Gastroesophageal sphincter (tissue), 4 donors: ENCODE measurements around a stretch of chr13.

GRCh38 chr13:102770227-102771063 lies 3.1 kb downstream of the TEX30 start:
- PRO-cap, result no peak
- RAMPAGE, long total RNA, 4 experiments, result no peak in any of the 4 experiments

GRCh38 chr13:102788623-102789090 lies 10.1 kb downstream of the POGLUT2 start:
- PRO-cap, result no peak
- RAMPAGE, long total RNA, 4 experiments, result no peak in any of the 4 experiments

GRCh38 chr13:102798642-102798850 lies 230 bp downstream of the POGLUT2 start:
- PRO-cap, result no peak
- RAMPAGE, long total RNA, 4 experiments, result no peak in any of the 4 experiments

GRCh38 chr13:102879525-102880327 lies 33.9 kb downstream of the ERCC5 start:
- PRO-cap, result no peak
- RAMPAGE, long total RNA, 4 experiments, result no peak in any of the 4 experiments

GRCh38 chr13:102900104-102900546 lies 54.3 kb downstream of the ERCC5 start:
- PRO-cap, result no peak
- RAMPAGE, long total RNA, 4 experiments, result no peak in any of the 4 experiments

GRCh38 chr13:105224642-105225189 lies 241.1 kb upstream of the DAOA start:
- PRO-cap, result no peak
- RAMPAGE, long total RNA, 4 experiments, result no peak in any of the 4 experiments

GRCh38 chr13:106496248-106496565 lies 39.3 kb downstream of the EFNB2 start:
- PRO-cap, result no peak
- RAMPAGE, long total RNA, 4 experiments, result no peak in any of the 4 experiments

GRCh38 chr13:106558025-106558838 lies 9.7 kb downstream of the ARGLU1 start:
- PRO-cap, result no peak
- RAMPAGE, long total RNA, 4 experiments, result no peak in any of the 4 experiments

DNA sequence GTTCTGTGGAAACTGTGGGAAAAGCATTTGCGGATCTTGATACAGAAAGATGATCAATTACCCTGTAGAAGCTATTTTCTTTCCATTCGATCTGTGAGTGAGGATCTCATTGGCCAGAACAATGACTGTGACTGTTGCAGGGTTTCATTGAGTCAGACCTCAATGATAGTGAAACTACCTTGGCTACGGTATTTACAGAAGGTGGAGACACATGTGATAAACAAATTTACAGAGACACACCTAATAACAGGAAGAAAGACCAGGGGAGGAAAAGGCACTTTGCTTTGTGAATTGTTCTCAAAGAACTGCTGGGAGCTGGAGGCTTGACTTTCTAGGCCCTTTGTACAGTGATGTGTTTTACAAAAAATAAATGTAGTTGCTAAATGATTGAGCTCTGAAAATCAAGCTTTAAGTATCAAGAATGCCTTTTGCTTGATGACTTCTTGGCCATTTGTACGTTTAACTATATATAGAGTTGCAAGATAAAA lies 19.9 kb upstream of the ARGLU1 start:
- PRO-cap, result no peak
- RAMPAGE, long total RNA, 4 experiments, result no peak in any of the 4 experiments

DNA sequence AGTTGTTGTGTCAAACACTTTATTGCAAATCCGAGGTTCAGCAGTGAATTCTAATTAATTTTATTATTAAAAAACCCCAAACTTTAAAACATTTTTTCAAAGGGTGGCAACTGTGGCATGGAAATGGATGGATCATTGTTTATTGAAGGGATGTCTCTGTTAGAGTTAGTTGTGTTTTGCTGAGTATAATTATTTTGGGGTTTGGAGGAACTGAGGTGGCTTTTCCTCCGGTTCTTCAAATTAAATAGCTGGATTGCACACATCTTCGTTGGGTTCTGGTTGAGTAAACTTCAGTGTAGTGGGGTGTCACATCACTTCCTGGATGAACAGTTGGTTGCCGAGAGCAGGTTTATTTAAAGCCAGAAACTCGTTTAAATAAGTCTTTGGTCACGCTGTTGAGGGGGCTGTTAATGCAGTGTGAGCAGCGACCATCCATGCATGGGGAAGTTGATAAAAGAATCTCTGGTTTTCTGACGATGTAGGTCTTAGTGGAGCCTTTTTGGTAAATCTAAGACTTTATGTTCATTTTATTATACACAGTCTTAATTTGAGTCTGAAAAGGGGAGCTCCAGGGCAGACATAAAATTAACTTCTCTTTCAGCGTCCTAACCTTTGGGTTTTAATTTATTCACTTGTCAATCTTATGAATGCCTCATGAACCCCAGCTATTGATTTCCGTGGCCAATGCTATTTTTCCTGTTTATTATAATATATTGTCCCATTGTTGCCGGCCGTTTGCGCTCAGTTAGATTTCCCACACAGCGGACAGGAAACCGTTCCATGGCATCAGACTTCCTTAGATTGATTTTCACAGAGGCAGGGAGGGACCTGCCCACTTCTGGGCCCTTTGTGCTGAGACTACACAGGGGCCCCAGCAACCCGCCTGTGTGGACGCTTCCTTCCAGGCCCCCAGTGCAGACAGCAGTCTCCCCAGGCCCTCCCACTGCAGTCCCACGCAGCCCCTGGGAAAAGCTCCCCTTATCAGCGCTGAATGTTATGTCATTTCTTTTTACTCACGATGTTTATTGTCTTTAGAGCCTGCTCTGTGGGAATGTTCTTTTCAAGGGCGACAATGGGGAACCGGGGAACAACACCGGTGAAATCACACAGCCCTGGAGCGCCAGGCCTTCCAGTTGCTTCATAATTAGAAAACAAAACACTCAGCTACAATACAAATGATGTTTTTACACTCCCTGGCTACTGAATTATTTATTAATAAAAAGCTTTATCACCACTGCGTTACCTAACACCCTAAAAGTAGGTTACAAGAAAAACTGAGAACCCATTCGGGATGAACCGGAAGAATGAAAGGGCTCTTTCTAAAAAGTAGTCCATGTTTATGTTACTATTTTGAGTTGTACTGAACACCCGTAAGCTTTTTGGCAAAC lies 351.5 kb upstream of the ARGLU1 start:
- PRO-cap, result unidirectional peak, plus-strand start at position 380 of the sequence; bidirectional peak, plus-strand start at position 891 of the sequence, minus-strand start at position 803 of the sequence
- RAMPAGE, long total RNA, 4 experiments, result no peak in any of the 4 experiments

GRCh38 chr13:107788382-107789039 lies 78.8 kb downstream of the NALF1 start:
- PRO-cap, result no peak
- RAMPAGE, long total RNA, 4 experiments, result no peak in any of the 4 experiments

- PRO-cap, result no peak
- RAMPAGE, long total RNA, 4 experiments, result no peak in any of the 4 experiments
Measured at GRCh38 chr13:107865437-107866580, 1.5 kb downstream of the NALF1 start.

GRCh38 chr13:109154089-109155017 lies 524.9 kb downstream of the MYO16 start:
- PRO-cap, result unidirectional peak, plus-strand start at chr13:109154464
- RAMPAGE, long total RNA, 4 experiments, result no peak in any of the 4 experiments

DNA sequence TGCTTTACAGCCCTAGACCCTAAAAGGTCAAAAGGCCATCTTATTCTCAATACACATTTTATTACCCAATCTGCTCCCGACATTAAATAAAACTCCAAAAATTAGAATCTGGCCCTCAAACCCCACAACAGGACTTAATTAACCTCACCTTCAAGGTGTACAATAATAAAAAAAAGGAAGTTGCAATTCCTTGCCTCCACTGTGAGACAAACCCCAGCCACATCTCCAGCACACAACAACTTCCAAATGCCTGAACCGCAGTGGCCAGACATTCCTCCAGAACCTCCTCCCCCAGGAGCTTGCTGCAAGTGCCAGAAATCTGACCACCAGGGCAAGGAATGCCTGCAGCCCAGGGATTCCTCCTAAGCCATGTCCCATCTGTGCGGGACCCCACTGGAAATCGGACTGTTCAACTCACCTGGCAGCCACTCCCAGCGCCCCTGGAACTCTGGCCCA lies 519.0 kb downstream of the IRS2 start:
- PRO-cap, result no peak
- RAMPAGE, long total RNA, 4 experiments, result no peak in any of the 4 experiments

- PRO-cap, result no peak
- RAMPAGE, long total RNA, 4 experiments, result no peak in any of the 4 experiments
Measured at GRCh38 chr13:109271460-109271854, 514.9 kb downstream of the IRS2 start.

DNA sequence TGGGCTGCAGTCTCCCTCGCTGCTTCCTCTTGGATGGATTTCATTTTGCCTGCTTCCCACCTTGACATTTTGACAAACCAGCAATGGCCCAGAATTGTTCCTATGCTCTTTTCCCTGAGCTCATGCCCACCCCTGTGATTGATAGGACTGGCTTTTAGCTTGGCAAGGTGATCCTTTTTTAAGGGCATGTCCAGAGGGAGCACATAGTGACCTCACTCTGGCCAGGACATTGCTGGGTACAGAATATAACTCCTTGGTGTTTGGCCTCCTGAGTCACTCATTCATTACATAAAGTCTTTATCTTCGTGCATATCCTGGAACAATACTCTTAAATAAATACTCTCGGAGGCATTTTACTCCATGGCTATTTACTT lies 210.2 kb downstream of the IRS2 start:
- PRO-cap, result no peak
- RAMPAGE, long total RNA, 4 experiments, result no peak in any of the 4 experiments

DNA sequence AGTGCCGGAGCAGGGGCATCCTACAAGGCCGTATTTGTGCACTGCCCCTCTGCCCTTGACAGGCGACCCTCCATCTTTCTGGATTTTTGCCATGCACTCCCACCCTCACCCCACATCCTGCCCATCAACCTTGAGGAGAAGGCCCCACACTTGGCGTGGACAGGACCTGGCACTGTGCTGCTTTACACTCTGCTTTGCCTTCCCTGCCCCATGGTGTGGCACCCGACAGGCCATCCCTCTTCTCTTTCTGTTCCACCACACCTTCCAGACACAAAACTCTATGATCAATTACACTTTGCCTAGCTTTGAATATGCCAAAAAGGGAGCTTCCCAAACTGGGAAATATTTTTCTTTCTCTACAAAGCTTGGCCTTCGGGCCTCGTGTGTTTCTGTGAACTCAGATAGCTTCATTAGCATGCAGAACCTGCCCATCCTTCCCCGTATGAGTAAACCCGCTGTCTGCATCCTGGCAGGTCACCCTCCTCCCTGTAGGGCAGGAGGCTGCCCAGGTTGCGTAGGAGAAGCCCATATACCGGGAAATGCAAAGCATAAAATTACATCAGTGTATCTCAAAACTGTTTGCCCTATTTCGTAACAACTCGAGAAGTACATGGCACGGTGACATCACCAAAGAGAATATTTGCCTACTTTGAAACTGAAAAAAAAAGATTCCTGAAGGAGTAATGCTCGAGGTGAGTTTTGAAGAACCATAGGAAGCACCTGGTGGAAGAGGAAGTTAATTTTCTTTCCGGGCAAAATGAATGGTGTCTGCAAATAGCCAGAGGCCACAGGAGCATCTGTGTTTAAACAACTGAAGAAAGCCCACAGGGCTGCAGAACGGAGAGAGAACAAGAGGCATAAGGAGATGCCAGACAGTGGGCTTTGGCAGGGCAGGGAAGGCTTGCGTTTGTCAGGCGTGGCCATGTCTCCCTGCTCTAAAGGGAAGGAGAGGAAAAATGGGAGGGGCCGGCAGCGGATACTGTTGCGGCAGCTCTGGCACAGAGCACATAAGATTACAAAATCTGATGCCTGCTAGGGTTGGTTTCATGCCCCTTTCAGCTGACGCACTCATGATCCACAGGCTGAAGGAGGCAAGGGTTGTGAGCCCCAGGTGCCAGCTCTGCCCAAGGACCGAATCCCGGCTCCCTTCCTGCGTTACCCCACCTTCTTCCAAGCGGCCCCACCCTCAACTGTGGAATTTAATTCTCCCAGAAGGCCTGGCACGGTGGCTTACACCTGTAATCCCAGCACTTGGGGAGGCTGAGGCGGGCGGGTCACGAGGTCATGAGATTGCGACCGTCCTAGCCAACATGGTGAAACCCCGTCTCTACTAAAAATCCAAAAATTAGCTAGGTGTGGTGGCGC lies 81.5 kb downstream of the IRS2 start:
- PRO-cap, result no peak
- RAMPAGE, long total RNA, 4 experiments, result no peak in any of the 4 experiments

- PRO-cap, result no peak
- RAMPAGE, long total RNA, 4 experiments, result no peak in any of the 4 experiments
Measured at GRCh38 chr13:109754445-109755146, 31.8 kb downstream of the IRS2 start.

- PRO-cap, result no peak
- RAMPAGE, long total RNA, 4 experiments, result no peak in any of the 4 experiments
Measured at GRCh38 chr13:109760395-109761059, 25.9 kb downstream of the IRS2 start.

DNA sequence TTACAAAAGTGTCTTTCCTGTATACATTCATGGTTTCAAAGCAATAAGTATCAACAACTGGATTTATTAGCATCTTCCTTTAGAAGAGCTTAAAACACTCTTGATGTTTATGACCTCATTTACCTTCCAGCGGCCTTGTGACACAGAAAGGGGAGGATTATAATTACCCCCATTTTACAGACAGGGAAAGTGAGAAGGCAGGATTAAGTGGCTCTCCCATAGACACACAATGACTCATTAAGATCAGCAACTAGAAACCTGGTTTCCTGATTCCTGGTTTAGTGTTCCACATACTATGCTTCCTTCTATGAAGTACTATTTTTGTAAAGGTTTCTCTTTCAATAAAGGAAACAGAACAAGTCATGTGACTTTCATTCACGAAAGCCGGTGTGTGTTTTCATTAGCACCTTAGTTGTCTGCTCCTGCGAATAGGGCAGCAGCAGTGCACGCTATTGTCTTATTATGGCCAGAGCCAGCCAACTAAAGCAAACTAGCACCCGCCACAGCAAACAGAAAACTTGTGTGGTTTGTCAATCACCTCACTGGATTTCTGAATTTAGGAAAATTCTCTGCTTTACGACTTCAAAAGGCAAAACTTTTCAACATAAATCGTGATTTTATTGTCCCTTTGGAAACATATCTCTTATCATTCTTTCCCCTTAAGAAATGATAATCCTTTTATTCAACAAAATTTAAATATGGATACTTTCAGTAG lies 8.2 kb downstream of the IRS2 start:
- PRO-cap, result bidirectional peak, plus-strand start at position 411 of the sequence, minus-strand start at position 317 of the sequence
- RAMPAGE, long total RNA, 4 experiments, result no peak in any of the 4 experiments